Pericardium (tissue), 1 donor: ENCODE measurements around the gene PIGL.

DNA sequence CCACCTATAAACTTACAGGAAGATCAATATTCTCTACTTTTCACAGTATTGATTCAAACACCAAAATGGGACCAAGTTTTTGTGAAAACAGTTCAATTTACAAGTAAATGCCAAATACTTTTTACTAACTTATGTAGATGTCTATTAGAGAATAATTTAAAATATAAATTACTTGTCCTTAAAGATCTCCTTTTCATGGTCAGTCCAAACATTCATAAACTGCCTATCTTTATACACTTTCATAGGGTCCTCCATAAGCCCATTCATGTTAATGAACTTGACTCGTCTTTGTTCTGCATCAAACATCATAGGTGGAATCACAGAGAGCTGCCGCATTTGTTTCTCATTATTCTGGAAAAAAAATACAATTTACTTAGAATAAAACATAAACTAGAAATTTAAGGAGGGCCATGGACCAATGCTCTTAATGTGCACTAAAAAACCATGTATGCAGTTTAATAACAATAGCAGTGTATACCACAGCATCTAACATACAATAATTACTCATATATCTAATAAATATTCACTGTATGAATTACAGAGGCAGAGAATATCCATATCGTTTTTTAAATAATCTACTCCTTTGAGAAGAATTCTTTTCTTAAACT lies 76.4 kb downstream of the NCOR1 start:
- RRBS = no CpG with 5 or more reads among the region's 3 CpGs

- RRBS = no CpG with 5 or more reads among the region's 3 CpGs
These were observed 1.9 kb downstream of the NCOR1 start for GRCh38 chr17:16213473-16213763.

DNA sequence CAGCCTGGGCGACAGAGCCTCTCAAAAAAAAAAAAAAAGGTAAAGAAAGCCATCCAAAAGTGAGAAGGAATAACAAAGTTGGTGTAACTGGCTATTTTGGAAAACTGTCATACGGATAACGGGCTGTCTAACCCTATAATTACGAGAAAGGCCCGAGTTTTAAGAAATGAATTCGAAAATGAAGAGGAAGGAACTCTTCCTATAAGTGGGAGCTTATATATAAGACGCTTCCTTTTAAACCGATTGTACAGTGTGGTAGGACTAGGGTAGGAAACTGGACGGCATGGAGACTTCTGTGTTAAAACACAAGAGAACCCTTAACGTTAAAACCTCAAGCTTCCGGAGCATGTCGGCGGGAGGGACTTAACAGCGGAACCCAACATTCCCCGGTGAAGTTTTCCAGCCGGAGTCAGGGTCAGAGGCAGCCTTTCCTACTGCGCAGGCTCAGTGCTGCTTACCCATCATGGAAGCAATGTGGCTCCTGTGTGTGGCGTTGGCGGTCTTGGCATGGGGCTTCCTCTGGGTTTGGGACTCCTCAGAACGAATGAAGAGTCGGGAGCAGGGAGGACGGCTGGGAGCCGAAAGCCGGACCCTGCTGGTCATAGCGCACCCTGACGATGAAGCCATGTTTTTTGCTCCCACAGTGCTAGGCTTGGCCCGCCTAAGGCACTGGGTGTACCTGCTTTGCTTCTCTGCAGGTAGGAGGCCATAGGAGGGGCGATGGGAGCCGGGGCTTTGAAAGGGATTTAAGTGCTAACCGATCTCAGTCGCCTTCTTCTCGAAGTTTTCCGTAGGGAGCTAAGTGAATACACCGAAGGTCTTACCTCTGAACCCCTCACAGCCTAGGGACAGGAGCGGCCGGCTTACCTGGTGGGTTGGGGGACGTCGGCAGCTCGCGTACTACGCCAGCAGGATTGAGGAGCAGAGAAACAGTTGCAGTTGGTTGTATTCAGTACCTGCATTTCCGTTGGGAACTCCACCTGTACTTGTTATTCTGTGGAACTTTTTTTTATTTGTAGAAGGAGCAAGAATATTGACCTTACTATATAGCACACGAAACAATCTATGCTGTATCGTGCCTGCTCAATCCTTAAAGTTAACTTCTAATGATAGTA lies at the start of gene PIGL:
Gene PIGL, plus strand, starts transcription at position 447 of the 1,115 bp plus-strand sequence.
- RRBS = under 1% methylated on average over 4 of the region's 44 CpGs

DNA sequence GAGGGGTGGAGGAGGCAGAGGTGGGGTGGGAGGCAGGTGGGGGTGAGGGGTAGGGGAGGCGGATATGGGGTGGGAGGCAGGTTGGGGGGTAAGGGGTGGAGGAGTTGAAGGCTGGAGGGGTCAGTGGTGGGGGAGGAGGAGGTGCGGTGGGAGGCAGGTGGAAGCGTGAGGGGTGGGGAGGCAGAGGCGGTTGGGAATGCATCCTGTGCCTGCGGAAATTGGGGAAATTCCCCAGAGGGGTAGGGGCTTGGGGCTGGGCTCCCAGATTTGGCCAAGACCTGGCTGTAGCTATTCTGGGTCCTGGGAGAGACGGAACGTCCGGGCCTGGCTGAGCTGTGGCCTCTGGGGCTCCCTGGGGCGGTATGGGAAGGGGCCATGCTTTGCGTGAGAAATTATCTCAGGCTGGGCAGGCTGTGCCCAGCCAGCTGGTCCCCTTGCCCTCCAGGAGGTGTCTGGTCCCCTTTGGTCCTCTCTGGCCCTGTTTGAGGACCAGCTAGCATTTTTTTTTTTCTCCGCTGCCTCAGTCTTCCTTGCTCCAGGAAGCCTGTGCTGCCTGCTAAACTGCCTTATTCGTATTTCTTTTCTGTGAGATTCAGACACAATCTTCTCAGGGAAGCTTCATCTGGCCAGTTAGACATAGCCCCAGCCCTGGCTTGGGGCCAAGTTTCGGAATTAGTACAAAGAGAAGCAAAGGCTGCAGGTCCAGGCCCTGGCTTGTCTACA lies 7.4 kb upstream of the TRPV2 start:
- RRBS = no CpG with 5 or more reads among the region's 13 CpGs

GRCh38 chr17:16438883-16439797 lies 23.8 kb downstream of the TRPV2 start:
- RRBS = 2% methylated on average over 23 of the region's 53 CpGs

DNA sequence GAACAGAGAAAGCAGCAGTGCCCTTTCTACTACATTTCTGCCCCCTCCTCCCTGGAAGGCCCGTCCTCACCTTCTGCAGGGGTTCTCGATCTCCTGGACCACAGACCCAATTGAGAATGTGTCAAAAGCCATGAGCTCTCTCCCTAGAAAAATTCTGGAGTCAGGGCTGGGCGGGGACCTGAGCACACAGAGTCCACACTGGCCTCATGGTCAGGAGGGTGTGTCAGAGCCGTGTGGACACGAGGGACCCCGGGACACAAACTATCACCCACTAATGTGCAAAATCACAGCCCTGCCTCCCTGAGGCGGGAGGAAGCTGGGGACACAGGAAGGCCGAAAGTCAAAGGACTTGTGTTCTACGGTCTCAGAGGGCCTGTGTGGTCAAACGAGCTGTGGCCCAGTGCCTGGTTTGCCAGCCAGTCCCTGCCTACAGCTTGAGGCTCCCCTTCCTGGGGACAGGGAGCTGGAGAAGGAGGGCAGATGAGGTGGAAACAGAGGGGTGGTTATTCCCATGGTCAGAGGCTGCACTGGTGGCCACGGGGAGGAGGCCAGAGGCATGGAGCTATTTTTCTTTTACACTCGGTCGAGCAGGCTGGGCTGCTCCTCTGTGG lies 27.4 kb downstream of the LRRC75A start:
- RRBS = no CpG with 5 or more reads among the region's 13 CpGs

GRCh38 chr17:16599491-16599947 lies 30.5 kb upstream of the ZNF287 start:
- RRBS = no CpG with 5 or more reads among the region's 5 CpGs

DNA sequence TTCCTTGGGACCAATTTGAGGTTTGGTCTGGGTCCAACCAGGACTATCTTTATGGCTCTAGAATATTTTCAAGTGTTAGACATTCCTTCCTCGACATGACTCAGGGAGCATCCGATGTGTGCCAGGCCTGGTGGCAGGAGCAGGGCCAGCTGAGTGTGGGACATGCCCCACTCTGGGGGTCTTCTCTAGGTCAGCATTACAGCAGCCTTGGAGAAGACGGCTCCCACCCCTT lies 31.2 kb upstream of the MPRIP start:
- RRBS = no CpG with 5 or more reads among the region's 3 CpGs

- RRBS = no CpG with 5 or more reads among the region's 3 CpGs
These were observed 64.7 kb downstream of the MPRIP start for GRCh38 chr17:17107014-17107363.

DNA sequence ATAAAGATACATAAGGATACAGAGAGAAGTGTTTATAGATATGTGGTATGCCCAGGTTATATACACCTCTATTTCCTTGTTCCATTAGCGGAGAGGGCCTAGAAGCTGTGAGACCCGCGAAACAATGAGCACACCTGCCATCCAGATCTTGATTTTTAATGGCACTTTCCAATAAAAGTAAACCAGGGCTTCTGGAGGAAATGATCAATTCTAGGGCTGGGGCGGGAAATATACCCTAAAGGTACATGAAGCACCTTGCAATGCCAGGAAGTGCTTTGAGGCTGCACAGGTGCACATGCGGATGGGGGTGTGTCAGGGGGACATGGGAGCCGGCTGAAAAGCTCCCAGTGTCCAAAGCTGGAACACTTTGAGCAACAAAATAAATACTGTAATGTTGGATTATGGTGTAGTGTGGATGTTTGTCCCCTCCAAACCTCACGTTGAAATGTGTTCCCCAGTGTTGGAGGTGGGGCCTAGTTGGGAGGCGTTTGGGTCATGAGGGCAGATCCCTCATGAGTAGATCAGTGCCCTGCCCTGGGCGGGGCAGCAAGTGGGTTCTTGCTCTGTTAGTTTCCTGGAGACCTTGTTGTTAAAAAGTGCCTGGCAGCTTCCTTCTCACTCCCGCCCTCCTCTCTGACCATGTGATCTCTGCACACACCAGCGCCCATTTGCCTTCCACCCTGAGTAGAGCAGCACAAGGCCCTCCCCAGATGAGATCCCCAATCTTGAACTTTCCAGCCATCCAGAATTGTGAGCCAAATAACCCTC lies 67.5 kb downstream of the MPRIP start:
- RRBS = no CpG with 5 or more reads among the region's 11 CpGs

DNA sequence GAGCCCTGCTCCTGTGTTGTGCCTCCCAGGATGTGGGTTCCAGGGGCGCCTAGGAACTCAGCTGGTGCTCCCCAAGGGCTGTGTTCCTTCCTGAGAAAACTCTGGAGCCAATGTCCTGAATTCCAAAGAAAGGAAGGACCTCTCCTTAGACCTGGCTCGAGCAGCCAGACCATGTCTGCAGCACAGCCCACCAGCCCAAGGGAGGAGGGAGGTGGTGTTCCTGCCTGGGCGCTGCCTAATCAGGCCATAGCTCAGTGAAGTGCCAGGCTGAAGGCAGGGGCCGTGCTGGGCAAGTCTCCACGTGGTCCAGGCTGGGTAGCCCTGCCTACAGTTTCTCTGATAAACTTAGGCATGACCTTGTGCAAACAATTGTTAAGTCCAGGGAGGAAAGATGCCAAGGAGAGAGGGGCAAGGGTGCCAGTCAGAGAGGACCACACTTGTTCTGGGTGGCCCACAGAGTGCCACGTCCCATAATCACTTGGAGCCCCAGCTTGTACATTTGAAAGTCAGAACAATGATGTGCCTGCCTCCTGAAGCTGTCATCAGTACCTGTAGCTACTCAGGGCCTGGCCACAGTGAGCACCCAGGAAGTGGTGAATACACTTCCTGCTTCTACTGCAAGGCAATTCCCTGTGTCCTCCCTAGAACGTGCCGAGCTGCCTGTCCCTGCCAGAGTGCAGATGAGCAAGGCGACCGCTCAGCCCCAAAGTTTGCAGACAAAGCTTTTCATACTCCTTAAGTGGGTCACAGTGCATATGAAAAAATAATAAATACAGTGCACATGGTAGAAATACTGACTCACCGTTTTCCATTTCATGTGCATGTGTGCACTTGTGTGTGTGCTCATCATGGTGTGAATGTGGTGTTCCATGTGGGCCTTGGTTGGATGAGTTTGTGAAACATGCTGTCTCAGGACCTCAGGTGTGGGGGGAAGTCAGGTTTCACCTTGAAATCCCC lies 77.1 kb downstream of the MPRIP start:
- RRBS = no CpG with 5 or more reads among the region's 11 CpGs

DNA sequence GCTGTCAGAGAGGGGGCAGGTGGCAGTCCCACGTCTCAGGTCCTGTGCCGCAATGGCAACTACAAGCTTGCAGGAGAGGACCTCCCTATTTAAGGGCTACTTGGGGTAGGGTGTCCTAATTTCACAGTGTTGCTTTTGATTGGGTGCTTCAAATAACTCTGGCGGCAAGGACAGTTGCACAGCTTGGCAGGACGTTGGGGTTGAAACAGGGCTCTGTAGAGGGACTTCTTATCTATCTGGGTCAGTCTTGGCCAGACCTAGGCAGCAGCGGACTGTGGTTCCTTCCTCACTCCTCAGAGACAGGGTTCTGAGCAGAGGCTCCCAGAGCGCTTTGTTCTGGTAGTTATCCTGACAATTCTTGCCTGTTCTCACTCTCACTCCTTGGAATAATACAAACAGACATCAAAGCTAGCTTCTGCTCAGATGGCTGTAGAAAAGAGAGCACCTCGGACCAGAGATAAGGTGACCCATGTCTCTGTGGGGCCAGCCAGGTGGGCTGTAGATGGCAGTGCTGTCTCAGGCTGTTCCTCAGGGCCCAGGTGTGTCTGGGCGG lies 61.2 kb downstream of the PLD6 start:
- RRBS = no CpG with 5 or more reads among the region's 8 CpGs

DNA sequence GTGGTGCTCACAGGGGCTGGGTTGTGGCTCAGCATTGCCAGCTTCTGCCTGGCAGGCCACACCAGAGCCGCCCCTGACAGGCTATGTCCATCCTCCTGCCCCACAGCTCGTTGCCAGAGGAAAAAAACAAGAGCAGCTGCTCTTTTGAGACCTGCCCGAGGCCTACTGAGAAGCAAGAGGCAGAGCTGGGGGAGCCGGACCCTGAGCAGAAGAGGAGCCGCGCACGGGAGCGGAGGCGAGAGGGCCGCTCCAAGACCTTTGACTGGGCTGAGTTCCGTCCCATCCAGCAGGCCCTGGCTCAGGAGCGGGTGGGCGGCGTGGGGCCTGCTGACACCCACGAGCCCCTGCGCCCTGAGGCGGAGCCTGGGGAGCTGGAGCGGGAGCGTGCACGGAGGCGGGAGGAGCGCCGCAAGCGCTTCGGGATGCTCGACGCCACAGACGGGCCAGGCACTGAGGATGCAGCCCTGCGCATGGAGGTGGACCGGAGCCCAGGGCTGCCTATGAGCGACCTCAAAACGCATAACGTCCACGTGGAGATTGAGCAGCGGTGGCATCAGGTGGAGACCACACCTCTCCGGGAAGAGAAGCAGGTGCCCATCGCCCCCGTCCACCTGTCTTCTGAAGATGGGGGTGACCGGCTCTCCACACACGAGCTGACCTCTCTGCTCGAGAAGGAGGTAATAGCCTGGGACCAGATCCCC lies 47.7 kb downstream of the PLD6 start:
- RRBS = no CpG with 5 or more reads among the region's 41 CpGs

DNA sequence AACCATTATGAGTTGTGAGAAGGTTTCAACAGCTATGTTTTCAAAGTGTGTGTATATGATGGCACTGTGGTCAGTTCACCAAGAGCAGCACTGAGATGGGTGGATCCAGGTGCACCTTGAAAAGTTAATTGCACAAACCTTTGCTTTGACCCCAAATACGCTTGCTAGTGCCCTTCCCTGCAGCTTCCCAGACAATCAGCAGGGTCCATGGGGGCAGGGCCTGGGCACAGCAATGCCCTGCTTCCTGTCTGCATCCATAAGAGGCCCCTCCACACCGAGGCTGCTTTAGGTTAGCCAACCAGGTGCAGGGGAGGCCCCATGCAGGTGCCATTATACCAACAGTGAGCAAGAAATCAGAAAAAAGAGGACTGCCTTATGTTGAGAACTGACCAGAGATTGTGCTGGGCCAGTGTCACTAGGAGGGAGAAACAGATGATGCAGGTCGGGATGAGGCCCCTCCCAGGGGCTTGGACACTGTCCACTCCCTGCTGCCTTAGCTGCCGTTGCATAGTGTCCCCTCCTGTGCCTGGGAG lies 36.9 kb downstream of the PLD6 start:
- RRBS = no CpG with 5 or more reads among the region's 4 CpGs

GRCh38 chr17:17383443-17384353 lies 80.5 kb downstream of the NT5M start:
- RRBS = 82% methylated on average over 6 of the region's 61 CpGs

DNA sequence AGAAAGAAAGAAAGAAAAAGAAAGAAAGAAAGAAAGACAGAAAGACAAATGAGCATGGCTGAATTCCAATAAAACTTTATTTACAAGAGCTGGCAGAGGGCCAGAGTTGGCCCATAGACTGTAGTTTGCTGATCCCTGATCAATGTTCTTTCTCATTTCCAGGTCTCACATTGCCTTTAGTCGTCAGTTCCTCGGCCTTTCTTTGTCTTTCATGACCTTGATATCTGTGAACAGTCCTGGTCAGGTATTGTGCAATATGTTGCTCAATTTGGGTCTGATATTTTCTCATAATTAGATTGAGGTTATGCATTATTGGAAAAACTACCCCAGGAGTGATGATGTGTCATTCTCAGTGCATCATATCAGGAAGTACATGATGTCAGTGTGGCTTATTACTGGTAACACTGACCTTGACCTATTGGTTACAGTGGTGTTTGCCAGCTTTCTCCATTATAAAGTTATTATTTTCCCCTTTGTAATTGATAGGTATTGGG lies 68.4 kb upstream of the MED9 start:
- RRBS = no CpG with 5 or more reads among the region's 2 CpGs

- RRBS = 33% methylated on average over 3 of the region's 20 CpGs
These were observed 31.3 kb upstream of the RASD1 start for GRCh38 chr17:17527292-17528129.

DNA sequence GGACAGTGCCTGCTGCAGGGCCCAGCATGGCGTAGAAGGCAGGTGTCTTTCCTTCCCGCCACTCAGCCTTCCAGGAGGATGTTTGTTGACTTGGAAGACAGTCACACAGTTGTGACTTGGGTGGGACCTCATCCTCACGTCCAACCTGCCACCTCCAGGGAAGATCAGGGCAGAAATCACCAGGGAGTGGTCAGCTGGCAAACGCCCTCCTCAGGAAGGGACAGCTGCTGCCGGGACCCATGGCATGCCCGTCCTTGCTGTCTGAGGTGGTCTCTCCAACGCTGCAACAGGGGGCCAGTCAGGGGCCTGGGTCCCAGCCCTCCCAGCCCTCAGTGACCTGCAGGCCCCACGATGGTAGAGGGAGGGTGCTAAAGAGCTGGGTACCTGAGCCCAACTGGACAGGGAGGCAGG lies 41.6 kb upstream of the RASD1 start:
- RRBS = no CpG with 5 or more reads among the region's 8 CpGs

DNA sequence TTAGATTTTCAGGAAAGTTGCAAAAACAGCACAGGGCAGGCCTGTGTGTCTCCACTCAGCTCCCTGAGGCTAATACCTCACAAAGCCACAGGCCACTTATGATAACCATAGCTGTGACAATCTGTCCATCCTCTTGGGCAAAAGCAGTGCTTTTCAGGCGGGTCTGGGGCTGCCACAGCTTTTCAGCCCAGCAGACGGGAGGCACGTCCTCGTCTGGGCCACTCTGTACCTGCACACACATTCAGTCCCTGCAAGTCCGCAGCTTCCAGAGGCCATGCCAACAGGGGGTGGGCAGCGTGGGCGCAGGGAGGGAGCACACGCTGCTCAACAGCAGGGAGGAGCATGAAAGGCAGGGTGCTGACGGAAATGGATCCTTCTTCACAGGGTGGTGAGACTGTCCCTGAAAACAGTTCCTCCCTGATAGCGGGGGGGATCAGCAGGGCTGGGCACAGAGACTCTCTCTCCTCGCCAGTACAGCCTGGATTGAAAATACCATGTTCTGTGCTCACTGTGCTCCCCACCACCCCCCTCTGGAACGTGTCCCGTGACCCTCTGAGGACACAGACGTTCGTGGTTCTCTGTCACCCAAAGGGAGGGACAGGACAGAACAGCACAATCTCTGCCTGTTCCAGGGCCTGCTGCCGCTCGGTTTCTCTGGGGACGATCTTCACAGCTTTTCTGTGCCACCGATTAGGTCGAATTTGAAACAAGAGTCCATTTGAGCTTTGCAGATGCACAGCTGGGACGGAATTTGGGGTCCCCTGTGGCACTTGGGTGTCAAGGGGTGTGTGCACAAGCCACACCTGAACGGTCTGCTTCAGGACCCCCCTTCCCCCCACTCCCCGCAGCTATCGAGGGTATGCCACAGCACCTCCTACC lies 41.6 kb downstream of the PEMT start:
- RRBS = no CpG with 5 or more reads among the region's 24 CpGs

GRCh38 chr17:17560966-17561405 lies 30.5 kb downstream of the PEMT start:
- RRBS = no CpG with 5 or more reads among the region's 11 CpGs